ENCODE measurements around the gene BCAS4.

DNA sequence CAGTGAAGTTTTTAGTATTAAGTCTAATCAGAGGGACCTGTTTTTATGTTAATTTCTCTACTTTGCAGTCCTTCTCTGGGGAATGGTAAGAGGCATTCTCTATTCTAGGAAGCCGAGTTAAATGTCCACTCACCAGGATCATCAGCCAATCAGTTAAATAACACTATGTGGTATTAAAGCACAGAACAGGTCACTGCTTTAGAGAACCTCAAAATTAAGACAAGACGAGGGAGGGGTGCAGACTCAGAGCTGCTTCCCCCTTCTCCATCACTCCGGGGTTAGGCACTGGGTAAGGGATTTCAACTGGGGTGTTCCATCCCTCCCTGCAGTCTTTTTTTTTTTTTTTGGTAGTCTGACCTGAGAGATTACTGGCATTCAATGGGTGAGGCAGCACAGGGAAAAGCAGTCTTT is 28.5 kb downstream of the UBE2V1 start:
- PRO-cap, result no peak
- RAMPAGE, long total RNA, result no peak
- RRBS, result no CpG with 5 or more reads among the region's 3 CpGs

DNA sequence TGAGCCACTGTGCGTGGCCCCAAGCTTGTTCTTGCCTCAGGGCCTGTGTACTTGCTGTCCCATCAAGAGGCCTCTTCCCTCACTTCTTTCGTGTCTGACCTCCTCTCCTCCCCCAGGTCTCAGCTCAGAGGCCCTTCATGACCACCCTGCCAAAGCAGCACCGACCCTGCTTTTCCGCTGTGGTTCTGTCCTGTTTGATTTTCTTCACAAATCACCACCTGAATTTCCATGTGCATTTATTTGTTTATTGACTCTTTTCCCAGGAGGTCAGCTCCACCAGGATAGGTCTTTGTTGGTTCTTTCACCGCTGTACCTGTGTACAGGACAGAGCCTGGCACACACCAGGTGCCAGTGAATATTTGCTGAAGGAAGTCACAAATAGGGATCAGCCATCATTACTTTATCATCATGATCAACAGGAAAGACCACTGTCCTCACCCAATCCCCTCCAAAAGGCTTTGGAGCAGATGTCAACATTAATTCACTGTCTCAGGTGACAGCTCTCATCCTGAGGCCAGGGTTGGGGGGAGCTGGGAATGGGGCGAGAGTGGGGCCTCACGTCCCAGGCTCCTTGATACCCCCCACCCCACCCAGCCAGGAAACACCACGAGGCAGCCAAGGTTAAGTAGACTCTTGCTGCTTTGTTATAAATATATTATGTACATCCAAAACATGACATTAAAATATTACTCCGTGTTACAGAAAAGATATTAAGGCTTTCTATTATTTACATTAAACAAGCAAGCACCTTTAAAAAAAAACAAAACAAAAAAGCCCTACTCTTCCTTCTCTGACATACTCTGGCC is 10.8 kb upstream of the UBE2V1 start:
- PRO-cap, result no peak
- RAMPAGE, long total RNA, result no peak
- RRBS, result no CpG with 5 or more reads among the region's 9 CpGs

DNA sequence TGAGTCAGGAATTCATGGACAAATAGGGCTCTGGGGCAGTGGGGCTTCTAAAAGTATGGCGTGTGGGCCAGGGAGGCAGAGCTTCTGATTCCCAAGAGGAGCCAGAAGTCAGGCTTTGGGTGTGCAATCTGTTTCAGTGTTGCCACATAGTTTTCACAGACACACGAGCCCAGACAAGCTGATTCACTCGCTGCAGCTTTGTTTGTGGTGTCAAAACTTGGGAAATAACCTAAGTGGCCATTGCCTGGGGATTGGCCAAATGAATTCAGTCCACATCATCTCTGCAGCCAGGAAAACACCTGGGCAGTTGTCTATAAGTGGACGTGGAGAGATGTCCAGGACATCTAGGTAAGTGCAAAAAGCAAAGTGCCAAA is 9.1 kb downstream of the PEDS1 start:
- PRO-cap, result no peak
- RAMPAGE, long total RNA, result no peak
- RRBS, result no CpG with 5 or more reads among the region's 4 CpGs

DNA sequence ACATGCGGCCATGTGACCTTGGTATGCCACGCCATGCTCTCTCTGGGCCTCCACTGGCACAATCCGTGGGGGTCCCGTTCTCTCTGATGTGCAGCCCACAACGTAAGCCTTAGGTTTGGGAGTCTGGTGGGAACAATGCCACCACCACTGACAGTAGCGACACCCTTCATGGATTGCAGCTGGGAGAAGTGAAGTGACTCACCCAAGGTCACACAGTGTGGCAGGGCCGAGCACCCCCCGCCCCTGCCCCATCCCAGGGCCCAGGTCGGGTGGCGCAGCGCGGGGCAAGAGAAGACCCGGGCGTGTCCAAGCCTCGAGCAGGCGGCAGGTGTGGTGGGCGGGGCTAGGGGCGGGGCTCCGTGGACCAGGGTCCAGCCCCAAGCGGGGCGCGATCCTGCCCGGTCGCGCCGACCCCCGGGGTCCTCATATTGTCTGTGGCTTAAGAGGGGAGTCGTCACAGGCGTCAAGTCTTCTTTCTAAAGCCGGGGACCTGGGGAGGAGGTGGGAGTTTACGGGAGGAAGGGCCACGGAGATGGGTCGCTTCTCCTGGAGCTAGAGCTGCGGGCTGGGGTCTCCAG is 745 bp upstream of the CEBPB start:
- PRO-cap, result no peak
- RAMPAGE, long total RNA, result no peak
- RRBS, result 19% methylated on average over 14 of the region's 34 CpGs

DNA sequence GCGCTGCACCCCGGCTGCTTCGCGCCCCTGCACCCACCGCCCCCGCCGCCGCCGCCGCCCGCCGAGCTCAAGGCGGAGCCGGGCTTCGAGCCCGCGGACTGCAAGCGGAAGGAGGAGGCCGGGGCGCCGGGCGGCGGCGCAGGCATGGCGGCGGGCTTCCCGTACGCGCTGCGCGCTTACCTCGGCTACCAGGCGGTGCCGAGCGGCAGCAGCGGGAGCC is 764 bp downstream of the CEBPB start:
- PRO-cap, result no peak
- RAMPAGE, long total RNA, result no peak
- RRBS, result 3% methylated on average over 25 of the region's 36 CpGs

- PRO-cap, result no peak
- RAMPAGE, long total RNA, result no peak
- RRBS, result 38% methylated on average over 3 of the region's 12 CpGs
Measured at GRCh38 chr20:50283638-50284361, 93.2 kb downstream of the CEBPB start.

GRCh38 chr20:50333868-50334468 is 143.3 kb downstream of the CEBPB start:
- PRO-cap, result no peak
- RAMPAGE, long total RNA, result no peak
- RRBS, result no CpG with 5 or more reads among the region's 11 CpGs

DNA sequence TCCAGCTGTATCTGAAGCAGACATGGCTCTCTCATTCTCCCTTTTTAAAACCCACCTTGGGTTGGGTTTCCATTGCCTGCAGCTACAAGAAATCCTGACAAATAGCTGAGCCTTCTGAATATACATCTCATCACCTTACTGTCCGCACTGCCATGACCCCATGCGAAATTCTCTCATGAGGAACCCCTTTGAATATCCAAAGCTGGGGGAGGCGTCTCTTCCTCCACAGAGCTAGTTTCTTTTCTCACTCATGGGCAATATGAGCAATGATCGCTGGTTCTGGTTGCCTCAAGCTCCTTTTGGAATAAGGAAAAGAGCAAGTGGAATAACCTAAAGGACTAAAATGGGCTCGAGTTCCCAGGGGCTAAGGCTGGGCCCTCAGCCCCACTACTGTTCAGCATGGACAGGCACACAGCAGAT is 156.6 kb downstream of the CEBPB start:
- PRO-cap, result no peak
- RAMPAGE, long total RNA, result no peak
- RRBS, result no CpG with 5 or more reads among the region's 5 CpGs

- PRO-cap, result no peak
- RAMPAGE, long total RNA, result no peak
- RRBS, result no CpG with 5 or more reads among the region's 4 CpGs
Measured at GRCh38 chr20:50372049-50372563, 138.1 kb upstream of the PTPN1 start.

DNA sequence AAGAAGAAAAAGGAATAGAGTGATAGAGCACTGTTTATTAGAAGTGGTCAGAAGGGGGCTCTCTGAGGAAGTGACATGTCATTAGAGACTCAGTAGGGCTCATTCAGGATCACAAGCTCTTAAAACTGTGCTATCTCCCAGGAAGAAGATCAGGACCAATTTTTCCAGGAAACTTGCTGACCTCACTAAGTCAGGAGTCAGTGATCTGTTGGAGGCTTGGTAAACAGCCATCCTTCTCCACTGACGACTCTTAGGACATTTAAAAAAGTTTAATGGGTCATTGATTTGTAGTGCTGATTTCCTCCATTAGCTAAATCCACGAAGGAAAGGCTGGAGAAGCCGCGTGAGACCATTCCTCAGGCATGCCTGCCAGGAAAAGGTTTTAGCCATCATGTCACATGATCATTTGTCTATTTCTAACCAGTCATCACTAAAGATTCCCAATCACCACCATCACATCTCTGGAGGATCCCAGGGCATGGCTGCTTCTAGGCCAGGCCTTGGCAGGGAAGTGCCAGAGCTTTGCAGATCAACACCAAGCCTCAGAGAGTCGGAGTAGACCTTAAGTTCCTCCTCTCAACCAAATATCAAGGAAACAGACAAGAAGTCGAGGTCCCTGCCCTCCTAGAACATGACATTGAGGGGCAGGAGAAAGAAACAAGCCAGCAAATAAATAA is 5.8 kb upstream of the PTPN1 start:
- PRO-cap, result no peak
- RAMPAGE, long total RNA, result no peak
- RRBS, result no CpG with 5 or more reads among the region's 6 CpGs

DNA sequence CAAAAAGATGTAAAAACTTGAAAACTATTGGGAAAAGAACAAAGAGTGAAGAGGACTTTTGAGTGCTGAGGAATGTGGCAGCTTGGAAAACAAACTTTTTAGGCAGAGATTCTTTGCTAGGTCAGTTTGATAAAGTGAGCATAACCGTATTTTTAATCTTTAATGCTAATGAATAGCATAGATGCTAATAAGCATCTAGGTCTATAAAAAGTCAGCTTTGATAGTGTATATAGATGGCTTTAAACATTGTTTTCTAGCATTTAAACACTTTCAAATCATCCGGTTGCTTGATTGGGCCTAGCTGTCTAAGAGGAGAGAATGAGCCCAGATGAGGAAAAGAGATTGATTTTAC is 2.8 kb downstream of the PTPN1 start:
- PRO-cap, result no peak
- RAMPAGE, long total RNA, result no peak
- RRBS, result no CpG with 5 or more reads among the region's 2 CpGs

- PRO-cap, result no peak
- RAMPAGE, long total RNA, result no peak
- RRBS, result no CpG with 5 or more reads among the region's 9 CpGs
Measured at GRCh38 chr20:50523024-50523481, 12.9 kb downstream of the PTPN1 start.

- PRO-cap, result no peak
- RAMPAGE, long total RNA, result no peak
- RRBS, result no CpG with 5 or more reads among the region's 17 CpGs
Measured at GRCh38 chr20:50586126-50587104, 76.2 kb downstream of the PTPN1 start.

DNA sequence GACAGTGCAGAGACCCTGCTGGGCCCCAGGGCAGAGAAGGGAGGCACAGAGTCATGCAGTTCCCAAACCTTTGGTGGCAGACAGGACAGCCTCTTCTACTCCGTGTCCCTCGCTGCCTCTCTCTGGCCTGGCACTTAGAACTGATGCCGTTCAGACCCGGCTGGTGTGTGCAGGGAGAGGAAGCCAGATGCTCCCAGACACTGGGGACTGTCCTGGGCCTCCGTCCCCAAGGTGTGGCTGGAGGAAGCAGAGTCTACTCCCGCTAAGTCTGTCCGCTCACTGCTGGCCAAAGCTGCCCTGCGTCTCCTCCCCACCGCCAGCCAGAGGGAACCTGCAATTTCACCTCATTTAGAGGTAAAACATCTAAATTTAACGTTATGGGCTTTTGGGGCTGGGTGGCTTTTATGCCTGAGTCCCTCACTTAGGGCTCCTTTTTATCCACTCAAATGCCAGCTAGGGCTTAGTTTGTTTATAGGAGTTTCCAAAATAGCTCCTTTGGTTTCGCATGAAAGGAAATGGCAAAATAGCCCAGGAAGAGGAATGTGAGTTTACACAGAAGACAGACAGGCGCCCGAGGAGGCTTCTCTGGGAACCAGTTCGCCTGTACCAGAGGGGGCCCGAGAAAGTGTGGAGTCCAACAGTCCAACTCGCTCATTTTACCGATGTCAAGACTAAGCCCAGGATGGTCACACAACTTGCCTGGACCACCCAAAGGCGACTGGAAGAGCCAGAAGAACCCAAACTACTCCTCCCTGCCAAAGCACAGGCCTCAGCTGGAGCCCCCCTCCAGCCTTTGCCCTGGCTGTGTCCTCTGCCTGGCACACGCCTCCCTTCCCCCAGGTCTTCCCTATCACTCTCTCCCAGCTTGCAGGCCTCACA is 54.6 kb downstream of the RIPOR3 start:
- PRO-cap, result no peak
- RAMPAGE, long total RNA, result no peak
- RRBS, result no CpG with 5 or more reads among the region's 19 CpGs

- PRO-cap, result no peak
- RAMPAGE, long total RNA, result no peak
- RRBS, result no CpG with 5 or more reads among the region's 7 CpGs
Measured at GRCh38 chr20:50660228-50660878, 31.0 kb downstream of the RIPOR3 start.

DNA sequence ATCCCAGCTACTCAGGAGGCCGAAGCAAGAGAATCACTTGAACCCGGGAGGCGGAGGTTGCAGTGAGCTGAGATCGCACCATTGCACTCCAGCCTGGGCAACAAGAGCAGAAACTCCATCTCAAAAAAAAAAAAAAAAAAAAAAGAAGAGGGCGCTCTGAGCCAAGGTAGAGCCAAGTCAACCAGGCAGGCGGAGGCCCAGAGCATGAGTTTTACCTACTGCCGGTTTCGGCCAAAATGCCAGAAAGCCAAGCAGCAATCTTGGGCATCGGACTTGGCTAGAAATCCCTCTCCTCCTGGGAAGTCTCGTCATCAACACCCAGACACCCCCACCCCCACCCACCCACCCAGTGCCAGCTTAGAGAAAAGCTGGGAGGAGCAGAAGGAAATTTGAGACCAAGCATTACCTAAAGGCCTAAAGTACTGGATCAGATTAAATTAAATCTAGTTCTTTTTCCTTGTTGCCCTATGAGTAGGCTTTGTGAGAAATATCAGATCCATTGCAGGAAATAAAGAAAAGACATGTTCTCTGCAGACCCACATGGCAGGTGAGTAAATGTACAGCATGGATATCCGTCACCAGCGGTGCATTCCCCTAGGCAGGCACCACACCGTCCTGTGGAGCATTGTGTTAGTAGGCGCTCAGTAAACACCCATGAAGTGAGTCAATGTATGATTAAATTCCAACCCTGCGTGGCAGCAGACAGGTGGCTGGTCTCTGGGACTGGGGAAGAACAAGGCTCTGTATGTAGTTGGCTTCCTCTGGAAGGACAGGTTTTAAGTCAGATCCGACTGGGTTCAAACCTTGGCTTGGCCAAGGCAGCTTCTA is 21.1 kb downstream of the RIPOR3 start:
- PRO-cap, result no peak
- RAMPAGE, long total RNA, result no peak
- RRBS, result no CpG with 5 or more reads among the region's 16 CpGs

DNA sequence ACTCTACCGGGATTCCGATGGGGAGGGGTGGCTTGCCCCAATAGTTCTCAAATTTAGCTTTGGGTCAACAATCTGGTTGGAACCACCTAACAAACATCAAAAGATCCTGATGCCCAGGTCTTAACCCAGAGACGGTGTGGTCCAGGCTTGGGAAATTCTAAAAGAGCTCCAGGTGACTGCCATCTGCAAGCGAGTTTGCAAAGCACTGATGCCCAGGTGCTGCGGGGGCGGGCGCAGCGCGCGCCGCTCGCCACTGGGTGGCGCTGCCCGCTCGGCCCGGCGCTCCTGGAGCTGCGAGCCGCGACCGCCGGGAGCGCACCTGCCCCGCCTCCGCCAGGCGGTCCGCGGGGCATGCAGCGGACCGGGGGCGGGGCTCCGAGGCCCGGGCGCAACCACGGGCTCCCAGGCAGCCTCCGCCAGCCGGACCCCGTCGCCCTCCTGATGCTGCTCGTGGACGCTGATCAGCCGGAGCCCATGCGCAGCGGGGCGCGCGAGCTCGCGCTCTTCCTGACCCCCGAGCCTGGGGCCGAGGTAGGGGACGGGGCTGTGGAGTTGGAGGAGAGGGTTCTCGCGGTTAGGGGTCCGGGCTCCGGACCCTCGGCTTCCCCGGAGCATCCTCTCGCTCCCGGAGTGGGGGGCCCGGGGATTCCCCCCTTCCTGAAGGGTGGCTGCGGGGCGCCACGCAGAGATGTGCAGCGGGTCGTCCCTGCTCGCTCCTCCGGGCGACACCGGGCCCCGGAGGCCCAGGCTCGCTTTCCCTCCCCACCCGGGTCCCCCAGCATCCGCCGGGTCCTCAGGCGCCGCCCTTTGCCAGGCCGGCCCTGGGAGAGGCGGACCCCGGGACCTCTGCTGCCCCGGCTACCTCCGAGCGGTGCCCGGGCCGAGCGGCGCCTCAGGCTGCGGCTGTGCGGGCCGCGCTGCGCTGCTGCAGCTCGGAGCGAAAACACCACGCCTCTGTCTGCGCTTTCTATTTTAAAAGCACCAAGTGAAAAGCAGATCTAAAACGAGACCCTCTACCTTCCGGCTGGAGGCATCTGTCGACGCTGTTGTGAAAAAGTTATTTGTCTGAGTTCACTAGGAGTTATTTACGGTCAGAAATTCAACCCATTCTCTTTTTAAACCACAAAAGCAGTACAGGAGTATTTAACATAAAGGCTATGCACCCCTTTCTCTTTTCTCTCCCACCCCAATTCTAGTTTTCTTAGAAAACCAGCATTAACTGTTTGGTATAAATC is at the start of gene BCAS4:
Gene BCAS4 (plus strand): TSS at position 419 of the 1,235 bp plus-strand sequence.
- PRO-cap, result no peak
- RAMPAGE, long total RNA, result no peak
- RRBS, result 1% methylated on average over 35 of the region's 101 CpGs

- PRO-cap, result no peak
- RAMPAGE, long total RNA, result no peak
- RRBS, result no CpG with 5 or more reads among the region's 7 CpGs
Measured at GRCh38 chr20:50895420-50895922, 35.8 kb downstream of the ADNP start.

GRCh38 chr20:50984281-50984785 is 25.7 kb downstream of the MOCS3 start:
- PRO-cap, result no peak
- RAMPAGE, long total RNA, result no peak
- RRBS, result no CpG with 5 or more reads among the region's 4 CpGs

GRCh38 chr20:51509683-51510173 is 32.8 kb downstream of the NFATC2 start:
- PRO-cap, result no peak
- RAMPAGE, long total RNA, result no peak
- RRBS, result no CpG with 5 or more reads among the region's 10 CpGs

All from lung (tissue), 4 donors.